AG04449 (cell line): ENCODE measurements around the genes C2orf74 and WDPCP.

- RRBS = no CpG with 5 or more reads among the region's 14 CpGs
Measured at GRCh38 chr2:60483969-60484746, 69.3 kb downstream of the BCL11A start.

DNA sequence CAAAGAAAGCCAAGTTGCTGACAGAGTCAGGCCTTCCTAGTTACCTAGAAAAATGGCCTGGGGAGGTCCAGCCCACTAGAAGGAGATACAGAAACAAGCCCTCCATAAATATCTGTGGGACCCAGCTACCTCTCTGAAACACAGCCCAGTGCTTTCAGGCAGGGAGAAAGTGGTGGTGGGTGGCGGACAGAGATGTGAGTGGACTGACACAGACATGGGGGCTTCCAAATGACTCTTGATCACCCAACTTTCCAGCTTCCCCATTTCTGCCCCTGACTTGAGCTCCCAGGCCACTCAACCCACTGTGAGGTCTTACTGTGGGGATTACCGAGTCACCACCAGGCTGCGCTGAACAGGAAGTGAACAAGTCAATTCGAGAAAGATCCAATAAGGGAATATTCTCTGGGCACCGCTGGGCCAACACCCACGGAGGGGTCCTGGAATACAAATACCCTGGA, 37.9 kb downstream of the BCL11A start:
- RRBS = no CpG with 5 or more reads among the region's 6 CpGs

DNA sequence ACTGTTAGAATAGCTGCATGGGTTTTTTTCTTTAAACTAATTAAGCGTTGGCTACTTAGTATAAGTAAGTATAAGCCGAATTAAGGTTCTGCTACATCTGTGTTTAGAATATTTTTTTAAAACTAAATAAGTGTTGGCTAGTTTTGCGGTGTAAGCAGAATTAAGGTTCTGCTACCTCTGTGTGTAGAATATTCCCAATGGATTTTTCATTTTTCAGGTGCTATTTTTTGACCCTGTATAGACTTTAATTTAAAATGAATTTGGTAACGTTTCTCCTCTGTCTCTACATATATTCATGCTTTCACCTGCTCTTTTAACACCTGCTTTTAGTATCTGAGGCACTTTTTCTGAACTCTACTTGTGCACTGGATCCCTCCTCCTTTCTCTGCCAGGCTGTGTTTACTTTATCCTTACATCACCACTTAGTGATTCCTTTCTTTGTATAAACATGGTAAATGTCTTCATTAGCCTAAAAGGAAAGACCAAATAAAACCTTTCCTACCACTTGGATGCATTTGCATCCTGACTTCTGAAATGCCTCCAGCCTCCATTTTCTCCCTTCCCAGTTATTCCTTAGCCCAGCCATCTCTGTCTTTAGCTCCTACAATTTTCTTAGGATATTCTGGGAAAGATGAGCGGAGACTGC, 44.5 kb downstream of the REL start:
- RRBS = no CpG with 5 or more reads among the region's 5 CpGs

DNA sequence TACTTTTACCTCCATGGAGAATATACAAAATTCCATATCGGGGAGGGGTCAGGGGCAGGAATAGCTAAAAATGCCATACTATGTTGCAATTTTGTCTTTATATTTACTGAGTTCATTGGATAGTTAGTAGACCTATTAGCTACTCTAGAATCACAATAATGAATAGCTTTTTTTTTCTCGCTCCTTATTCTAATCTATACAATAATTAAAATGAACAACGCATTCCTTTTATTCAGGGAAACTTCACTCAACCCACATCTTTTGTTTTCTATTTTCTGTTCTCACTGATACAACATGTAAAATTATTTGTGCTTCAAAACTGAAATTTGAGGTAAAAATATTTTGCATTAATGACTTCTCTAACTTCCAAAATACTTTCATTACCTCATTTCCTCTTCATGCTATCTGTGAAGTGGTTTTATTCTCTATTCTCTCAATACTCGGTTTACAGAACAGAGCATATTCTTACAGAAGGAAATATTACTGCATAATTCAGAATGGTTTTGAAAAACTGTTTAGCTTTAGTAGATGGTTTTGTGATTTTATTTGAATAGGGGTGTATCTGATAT, 51.2 kb upstream of the PEX13 start:
- RRBS = no CpG with 5 or more reads among the region's 4 CpGs

GRCh38 chr2:61161846-61162291, at the start of gene C2orf74:
Gene C2orf74 (plus strand): TSS chr2:61162188.
- RRBS = no CpG with 5 or more reads among the region's 5 CpGs

DNA sequence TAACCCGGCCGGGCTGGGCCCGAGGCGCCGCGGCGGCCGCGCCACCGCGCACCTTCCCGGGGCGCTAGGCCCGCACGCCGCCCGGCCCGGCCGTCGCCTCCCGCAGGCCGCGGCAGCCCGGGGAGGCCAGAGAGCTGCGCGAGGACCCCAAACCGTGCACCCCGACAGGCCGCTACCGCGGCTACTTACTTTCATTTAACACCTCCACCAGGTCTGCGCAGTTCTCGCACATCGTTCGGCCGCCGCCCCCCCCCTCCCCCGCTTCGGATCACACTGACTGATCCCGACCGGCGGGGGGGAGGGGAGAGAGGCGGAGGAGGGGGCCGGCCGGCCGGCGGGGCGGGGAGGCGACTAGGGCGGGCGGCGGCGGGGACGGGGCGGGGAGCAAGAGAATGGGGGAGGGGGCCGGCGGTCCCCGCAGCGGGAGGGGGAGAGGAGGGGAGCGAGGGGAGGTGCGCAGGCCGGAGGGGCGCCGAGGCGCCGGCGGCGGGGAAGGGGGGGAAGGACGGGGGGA, 369 bp downstream of the USP34 start:
- RRBS = 3% methylated on average over 26 of the region's 69 CpGs

DNA sequence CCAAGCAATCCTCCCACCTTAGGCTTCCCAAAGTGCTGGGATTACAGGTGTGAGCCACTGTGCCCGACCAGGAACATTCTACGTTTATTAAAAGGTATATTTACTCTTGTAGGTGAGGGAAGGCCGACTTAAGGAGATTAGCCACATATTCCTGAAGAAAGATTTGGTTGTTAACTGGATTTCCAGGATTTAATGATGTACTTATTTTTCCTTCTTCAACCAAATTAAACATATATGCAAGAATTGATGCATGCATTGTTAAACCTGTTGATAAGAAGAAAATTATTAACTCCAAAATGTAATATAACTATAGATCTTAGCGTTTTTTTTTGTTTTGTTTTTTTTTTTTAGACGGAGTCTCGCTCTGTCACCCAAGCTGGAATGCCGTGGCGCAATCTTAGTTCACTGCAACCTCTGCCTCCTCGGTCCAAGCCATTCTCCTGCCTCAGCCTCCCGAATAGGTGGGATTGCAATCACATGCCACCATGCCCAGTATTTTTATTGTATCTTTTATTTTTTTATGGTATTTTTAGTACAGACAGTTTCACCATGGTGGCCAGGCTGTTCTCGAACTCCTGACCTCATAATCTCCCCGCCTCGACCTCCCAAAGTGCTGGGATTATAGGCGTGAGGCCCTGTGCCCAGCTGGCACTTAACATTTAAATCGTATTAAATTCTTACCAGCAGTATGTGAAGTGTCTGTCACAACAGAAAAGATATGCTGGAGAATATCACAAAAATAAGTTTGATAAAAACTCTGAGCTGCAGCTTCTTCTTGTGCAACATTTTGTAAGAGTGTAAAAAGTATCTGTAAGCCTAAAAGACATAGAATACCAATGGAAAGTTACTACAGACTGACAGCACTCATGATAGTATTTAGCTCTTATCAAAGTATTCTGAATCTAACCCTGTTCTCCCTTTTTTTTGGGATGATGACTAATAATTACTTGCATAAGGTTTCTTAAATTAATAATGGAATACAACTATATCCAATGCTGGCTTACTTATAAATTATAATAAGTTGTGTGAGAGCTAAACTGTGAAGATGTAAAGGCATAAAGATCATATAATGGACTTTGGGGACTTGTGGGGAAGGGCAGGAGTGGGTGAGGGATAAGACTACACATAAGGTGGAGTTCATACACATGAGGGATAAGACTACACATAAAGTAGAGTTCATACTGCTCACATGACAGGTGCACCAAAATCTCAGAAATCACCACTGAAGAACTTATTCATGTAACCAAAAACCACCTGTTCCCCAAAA, 11.8 kb upstream of the USP34 start:
- RRBS = no CpG with 5 or more reads among the region's 15 CpGs

GRCh38 chr2:61491899-61493123, 21.4 kb upstream of the USP34 start:
- RRBS = no CpG with 5 or more reads among the region's 9 CpGs

GRCh38 chr2:61539162-61539636, 1.0 kb upstream of the XPO1 start:
- RRBS = no CpG with 5 or more reads among the region's 9 CpGs

GRCh38 chr2:61718705-61719404, 135.0 kb downstream of the FAM161A start:
- RRBS = no CpG with 5 or more reads among the region's 7 CpGs

DNA sequence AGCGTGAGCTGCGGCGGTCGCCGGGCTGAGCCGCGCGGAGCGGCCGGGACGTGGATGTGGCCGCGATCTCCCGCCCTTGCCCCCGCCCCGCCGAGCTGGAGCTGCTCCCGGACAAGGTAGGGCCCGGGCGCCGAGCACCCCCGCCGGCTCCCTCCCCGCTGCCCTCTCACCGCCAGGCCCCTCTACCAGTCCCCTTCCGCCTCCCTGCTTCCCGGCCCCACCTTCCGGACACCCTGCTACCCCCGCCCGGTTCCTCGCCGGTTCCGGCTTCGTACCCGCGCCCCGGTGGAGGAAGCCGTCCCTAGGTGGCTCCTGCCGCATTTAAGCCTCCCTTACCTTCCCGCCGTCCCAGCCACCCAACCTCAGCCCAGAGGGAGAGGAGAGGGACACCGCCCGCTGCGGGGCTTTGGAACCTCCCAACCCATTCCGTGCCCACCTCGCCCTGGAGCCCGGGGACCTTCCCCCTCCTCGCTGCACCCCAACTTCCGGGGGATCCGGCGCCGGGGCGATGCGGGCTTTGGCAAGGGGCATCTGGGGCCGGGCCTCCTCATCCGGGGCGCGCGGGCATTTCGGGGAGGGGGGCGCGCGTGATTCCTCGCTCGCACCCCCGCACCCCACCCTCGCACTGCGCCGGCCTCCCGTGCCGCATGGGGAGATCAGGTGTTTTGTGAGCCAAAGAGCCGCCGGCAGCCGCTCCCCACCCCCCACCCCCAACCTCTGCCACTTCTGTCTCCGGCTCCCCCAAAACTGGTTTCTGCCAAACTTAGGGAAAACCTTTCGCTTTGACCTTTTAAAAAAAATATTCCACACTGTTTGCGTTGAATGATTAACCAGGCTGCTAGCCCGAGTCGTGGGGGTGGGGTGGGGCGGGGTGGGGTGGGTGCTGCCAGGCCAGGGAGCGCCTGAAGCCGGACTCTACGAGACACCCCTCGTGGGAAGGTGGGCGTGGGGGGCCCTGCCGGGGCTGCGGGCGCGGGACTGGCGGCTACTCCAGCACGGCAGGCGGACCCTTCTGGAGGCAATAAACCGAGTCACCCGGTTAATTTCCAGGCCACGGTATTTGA, 657 bp downstream of the B3GNT2 start:
- RRBS = 4% methylated on average over 55 of the region's 95 CpGs

DNA sequence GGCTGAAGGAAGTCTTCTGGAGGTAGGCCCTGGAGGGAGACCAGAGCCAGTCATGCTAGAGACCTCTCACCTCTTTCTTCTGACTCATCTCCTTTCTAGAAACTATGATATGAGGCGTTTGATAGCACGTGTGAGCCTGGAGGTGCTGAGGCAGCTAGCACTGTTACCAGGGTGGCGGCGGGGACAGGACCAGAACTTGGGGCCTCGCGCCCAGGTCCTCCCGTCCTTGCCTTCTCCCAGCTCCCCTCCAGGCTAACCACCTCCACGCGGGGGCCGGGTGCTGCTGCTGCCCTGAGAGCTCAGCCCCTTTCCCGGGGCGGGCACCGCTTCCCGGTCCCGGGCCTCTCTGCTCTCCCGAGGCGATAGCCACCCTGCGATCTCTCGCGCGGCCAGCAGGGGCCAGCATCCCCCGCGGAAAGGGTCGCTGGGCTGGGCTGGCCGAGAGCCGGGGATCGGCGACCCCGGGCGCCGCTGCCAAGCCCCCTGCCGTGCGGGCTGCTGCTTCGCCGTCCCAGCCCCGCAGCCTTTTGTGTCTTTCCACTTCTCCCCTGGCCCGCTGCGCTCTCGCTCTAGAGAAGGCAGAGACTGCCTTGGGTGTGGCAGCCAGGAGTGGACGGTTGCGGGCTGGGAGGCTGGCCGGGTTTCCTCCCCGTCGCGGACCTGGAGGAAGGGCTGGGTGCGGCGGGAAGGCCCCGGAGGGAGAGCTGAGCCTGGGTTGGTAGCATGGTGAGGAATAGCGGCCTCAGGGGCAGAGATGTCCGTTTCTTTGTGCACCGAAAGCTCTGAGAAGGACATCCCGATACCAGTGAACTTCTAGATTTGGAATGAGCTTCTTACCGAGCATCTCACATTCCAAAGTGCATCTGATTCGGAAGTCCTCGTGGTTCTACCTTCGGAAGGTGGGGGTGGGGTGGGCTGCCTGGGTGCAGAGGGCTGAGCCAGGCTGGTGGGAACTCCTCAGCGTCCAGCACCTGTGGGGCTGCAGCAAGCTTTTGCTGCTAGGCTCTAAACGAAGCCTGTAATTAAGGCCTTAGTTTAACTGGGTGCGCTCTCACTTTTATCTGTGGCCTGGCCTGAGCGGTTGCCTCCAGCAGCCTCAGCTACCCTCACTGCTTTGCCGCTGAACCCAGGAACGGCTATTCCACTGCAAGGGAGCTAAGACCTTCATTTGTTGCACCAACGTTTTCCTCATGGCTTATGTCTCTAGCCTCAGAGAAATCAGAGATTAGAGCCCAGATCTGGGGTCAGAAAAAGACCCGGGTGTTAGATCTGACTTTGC, 48.8 kb downstream of the TMEM17 start:
- RRBS = 2% methylated on average over 12 of the region's 64 CpGs

DNA sequence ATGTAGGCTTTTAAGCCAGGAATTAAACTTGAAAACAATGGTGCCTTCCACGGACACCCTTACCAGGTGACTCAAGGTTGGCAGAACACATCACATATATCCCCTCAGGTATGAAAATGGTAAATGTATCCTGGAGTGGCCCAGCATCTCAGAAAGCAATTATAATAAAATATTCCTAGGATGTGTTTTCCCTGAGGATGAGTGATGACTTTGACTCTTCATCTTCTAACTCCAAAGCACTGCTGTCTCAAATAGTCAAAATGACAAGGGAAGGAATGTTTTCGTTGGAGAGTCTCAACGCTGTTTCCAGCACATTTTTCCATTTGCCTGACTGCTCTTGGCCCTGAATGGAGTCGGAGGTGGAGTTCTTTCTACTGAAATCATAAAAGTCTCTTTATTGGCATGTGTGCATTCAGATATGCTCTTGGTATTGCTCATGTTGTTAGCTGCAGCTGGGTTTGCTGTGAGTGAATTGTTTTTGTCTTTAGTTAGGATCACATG, 17.0 kb downstream of the TMEM17 start:
- RRBS = no CpG with 5 or more reads among the region's 4 CpGs

GRCh38 chr2:62564234-62564861, 58.4 kb upstream of the TMEM17 start:
- RRBS = no CpG with 5 or more reads among the region's 7 CpGs

GRCh38 chr2:62578781-62579223, 72.8 kb upstream of the TMEM17 start:
- RRBS = no CpG with 5 or more reads among the region's 3 CpGs

- RRBS = no CpG with 5 or more reads among the region's 1 CpG
Measured at GRCh38 chr2:62875774-62876431, 170.4 kb downstream of the EHBP1 start.

GRCh38 chr2:62955391-62955695, 95.3 kb upstream of the OTX1 start:
- RRBS = no CpG with 5 or more reads among the region's 3 CpGs

DNA sequence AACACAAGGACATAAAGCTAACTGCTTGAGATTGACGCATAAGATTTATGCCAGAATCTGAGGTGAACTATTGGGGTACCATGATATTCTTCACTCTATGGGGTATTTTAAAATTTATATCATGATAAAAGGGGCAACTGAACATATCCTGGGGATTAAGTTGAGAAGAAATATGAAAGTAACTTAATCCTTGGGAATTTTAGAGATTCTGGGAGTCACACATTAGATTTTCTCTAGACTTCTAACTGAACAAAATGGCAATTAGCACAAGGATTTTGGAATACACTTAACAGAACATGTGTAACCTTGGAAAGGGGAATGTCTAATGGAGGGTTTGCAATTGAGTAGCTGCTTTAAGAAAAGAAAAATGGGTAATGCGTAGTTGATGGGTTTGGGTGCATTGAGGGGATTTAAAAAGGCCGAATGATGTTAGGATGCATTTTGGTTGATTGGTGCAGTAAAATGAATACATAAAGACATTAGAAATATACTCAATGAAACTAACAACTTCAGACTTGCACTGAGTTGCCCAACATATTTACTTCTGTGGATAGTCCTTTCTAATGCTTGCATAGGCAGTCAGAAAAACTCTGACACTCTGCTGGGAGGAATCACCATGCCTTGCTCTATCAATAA, 24.9 kb upstream of the OTX1 start:
- RRBS = no CpG with 5 or more reads among the region's 3 CpGs

DNA sequence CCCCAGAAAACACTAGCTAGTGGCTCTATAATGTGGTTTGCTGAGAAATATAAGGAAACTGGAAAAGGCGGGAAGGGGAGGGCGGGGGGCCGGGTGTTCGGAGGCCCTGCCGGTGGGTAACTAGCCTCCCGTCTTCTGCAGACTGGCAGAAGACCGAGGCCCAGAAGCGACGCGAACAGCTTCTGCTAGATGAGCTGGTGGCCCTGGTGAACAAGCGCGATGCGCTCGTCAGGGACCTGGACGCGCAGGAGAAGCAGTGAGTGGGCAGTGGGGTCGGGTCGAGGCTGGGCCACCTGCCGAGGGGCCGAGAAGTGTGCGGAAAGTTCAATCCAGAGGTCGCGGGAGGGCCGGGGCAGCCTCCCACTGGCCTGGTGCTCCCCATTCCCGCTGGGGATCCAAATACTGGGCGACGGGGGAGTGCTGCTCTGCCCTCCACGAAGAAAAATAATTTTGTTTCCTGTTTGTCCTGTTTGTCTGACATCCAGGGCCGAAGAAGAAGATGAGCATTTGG, 5.7 kb upstream of the OTX1 start:
- RRBS = no CpG with 5 or more reads among the region's 29 CpGs

- RRBS = 2% methylated on average over 21 of the region's 61 CpGs
Measured at GRCh38 chr2:63587802-63588881, at the start of gene WDPCP. Gene WDPCP (minus strand): TSS chr2:63588477.